ENCODE measurements around a stretch of chr15.

- PRO-cap: no peak
- RAMPAGE, long total RNA, 2 experiments: no peak in any of the 2 experiments
Measured at GRCh38 chr15:70324259-70324818, 226.6 kb upstream of the TLE3 start.

DNA sequence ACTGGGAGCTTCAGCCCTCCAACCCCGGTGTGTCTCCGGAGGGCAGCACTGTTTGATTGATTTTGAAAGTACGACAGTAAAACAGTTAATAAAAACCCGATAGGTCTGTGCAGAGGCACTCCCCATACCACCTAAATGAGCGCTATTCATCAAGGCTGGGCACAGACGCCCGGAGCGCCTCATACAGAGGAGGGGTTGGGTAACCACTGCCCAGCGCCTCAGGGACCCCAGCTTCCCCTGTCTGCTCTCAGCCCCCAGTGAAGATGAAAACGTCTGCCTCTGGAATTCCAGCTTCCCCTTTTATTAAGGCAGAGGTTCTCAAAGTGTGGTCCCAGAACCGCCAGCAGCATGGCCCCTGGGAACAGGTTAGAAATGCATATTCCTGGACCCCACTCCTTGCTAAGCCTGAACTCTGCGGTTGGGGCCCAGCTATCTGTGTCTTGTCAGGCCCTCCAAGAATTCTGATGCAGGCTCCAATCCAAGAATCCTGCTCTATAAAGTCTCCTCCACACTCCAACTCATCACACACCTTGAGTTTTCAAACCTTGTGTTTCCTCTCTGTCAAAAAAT lies 256.8 kb upstream of the TLE3 start:
- PRO-cap: unidirectional peak, minus-strand start at position 288 of the sequence
- RAMPAGE, long total RNA, 2 experiments: no peak in any of the 2 experiments

- PRO-cap: no peak
- RAMPAGE, long total RNA, 2 experiments: no peak in any of the 2 experiments
Measured at GRCh38 chr15:70486426-70487393, 276.6 kb downstream of the UACA start.

DNA sequence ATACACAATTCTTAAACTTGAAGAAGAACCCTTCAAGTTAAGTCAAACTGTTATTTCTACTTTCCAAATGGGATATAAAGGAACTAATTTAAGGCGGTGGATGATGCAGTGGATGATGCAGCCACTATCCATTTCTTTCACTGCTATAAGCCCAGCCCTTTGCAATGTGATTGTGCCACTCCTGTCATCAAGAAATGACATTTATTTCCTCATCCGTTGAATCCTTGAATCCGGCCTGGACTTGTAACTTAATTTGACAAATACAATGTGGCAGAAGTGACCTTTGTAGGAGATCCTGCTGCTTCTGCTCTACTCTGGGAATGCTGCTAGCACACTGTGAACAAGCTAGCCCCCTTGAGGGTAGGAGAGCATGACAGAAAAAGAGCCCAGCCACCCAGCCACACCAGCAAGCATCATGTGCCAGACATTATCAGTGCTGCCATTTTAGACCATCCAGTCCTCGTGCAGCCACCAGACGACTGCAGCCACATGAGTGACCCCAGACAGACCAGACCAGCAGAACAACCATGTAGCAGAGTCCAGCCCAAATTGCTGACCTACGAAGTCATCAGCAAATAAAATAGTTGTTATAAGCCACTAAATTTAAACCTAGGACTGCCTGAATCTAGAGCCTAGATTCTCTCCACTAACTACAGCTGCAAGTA lies 47.4 kb downstream of the UACA start:
- PRO-cap: no peak
- RAMPAGE, long total RNA, 2 experiments: no peak in any of the 2 experiments

GRCh38 chr15:70750117-70751059 lies 13.0 kb downstream of the UACA start:
- PRO-cap: no peak
- RAMPAGE, long total RNA, 2 experiments: no peak in any of the 2 experiments

GRCh38 chr15:70892963-70893431 lies 371 bp downstream of the LRRC49 start:
- PRO-cap: no peak
- RAMPAGE, long total RNA, 2 experiments: no peak in any of the 2 experiments

GRCh38 chr15:71096788-71097114 lies 18.5 kb upstream of the THSD4 start:
- PRO-cap: no peak
- RAMPAGE, long total RNA, 2 experiments: no peak in any of the 2 experiments

DNA sequence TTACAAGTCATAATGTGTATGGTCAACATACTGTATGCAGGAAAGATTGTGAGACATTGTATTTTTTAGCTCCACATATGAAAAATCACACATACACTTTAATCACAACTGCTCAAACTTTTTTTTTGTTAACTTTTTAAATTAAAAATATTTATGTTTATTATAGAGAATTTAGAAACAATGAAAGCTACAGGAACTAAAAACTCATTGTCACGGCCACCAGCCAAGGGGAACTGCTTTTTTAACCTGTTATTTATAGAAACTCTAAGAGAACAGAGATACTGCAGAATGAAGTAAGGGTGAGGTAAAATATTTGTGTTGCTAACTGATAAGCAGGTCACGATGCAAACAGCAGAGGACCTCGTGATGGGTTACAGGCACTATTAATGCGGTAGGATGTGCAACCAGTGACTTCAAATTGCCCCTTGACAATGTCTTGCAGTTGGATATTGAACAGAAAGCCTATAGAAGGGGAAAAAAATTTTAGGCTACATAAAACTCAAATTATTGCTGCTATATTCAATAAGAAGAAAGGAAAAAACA lies 53.1 kb downstream of the THSD4 start:
- PRO-cap: no peak
- RAMPAGE, long total RNA, 2 experiments: no peak in any of the 2 experiments

GRCh38 chr15:71174342-71175024 lies 59.2 kb downstream of the THSD4 start:
- PRO-cap: no peak
- RAMPAGE, long total RNA, 2 experiments: no peak in any of the 2 experiments

GRCh38 chr15:71202551-71203201 lies 87.4 kb downstream of the THSD4 start:
- PRO-cap: no peak
- RAMPAGE, long total RNA, 2 experiments: no peak in any of the 2 experiments

DNA sequence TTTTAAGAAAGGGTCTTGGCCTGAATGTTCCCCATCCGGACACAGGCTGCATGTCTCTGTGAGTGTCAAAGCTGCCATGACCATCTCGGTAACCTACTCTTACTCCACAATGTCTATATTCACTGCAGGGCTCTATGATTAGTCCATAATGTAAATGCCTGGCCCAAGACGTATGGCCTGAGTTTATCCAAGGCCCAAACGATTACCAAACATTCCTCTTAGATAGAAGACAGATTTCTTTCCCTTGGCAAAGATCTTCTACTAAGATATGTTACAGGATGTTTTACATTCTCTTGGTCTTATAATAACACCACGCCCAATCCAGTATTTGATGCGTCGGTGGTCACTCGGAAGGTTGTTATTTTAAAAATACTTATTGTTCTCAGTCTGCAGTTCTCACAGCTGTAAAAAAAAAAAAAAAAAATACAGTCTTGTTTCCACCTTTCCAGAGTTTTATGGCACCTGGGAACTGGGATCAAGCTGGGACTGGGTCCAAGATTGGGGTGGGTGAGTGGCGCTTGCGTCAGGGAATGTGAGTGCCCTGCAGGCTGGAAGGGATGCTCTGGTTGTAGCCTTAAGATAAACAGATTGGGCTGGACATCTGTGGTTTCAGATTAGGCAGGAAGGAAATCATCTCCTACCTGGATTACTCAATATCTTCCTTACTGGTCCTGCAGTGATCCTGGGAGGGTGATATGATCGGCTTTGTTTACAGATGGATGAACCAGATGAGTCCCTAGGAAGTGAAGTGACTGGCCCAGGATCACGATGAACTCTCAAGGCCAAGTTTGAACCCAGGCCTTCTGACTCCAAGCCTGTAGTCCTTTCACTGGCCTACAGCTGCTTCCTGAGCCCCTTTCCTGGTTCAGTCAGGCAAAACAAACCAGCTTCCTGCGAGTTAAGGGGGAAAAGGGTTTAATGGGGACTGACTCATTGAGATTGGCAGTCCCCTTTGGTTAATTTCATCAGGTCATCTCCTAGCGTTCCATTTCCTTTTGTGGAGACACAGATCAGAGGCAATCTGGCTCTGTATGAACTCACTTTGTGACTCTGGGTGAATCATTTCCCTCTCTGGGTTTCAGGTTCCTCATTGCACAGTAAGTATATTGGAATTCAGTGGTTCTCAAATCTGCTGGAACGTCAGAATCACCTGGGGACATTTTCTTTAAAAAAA lies 179.6 kb downstream of the THSD4 start:
- PRO-cap: no peak
- RAMPAGE, long total RNA, 2 experiments: no peak in any of the 2 experiments

GRCh38 chr15:71329421-71330026 lies 214.3 kb downstream of the THSD4 start:
- PRO-cap: no peak
- RAMPAGE, long total RNA, 2 experiments: no peak in any of the 2 experiments

DNA sequence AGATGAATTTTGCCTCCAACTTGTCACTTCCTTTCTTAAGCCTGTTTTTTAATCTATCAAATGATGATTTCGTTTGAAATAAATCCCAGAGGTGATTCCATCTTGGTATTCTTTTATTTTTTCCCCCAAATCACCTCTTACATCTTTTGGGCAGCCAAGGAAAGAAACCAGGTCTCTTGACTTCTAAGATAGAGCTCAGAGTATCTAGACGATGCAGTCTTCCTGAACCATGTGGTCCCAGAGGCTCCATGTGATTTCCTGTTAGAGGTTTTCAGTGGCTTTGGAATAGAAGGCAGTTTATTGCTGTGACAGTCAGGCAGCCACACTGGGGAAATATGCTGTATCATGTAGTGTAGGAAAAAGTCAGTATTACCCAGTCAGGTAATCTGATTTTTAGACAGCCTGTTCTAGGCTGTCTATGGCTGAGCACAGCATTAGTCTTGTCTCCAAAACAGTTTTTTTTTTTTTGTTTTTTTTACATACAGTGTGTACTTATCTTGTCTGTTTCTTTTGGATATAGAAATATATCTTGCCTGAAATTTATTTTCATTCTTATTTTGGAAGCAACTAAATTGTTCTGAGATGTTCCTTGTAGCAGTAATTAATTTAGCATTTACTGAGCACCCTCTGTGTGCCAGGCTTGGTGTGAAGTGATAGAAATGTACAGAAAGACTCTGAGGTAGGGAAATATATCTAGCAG lies 294.3 kb downstream of the THSD4 start:
- PRO-cap: no peak
- RAMPAGE, long total RNA, 2 experiments: no peak in any of the 2 experiments

DNA sequence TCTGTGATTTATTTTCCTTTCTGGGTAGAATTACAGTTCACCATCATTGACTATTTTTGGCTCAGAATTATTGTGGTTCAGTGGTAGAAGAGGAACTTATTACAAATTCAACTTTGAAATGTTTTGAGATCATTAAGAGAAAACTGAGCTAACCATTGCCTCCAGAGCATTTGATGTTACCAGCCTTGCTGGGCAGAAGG lies 325.1 kb upstream of the NR2E3 start:
- PRO-cap: no peak
- RAMPAGE, long total RNA, 2 experiments: no peak in any of the 2 experiments

DNA sequence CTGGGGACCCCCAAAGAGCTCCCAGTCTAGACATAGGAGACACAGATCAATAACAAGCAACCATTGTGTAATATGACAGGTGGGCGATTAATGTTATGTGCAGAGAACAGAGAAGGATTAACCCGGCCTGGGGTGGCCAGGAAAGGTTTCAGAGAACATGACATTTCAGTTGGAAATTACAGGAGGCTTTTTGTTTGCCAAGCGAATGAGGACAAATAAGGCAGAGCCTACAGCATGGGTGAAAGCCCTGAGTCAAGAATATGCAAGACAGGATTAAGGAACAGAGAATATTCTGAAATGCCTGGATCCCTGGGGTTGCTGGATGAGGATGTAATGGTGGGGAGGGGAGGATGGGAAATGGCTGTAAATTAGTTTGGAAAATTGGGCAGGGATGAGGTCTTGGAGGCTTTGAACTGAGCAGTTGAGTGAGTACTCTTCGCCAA lies 198.8 kb upstream of the NR2E3 start:
- PRO-cap: no peak
- RAMPAGE, long total RNA, 2 experiments: no peak in any of the 2 experiments

DNA sequence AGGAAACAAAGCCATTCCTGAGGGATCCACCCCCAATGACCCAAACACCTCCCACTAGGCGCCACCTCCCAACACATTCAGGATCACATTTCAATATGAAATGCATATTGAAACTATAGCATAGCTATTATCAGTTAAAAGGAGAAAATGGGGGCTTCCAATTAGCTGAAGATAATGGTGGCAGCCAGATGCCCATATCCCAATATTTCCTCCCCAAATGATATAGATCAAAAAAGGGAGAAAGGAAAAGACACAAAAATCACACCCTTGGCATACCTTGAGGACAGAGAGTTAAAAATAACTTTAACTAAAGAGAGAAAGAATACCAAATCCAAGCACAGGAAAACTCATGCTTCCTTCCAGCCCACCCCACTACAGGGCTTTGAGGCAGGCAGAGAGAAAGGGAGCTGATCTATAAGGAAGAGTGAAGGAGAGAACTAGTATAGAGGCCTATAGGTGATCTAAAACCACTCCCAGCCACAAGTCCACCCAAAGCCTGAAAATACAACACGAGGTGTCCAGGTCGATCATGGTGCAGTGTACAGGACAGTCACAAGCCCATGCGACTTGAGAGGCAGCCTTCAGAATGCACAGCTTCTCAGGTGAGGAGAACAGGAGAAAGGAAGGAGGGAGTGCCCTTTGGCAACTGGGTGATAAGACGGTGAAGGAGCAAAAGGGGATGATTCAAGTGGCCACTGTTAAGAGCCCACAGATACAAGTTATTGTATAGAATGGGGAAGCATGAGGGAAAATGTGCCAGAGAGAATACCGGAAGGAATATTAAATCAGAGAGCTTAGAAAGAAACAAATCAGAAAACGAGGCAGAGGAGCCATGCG lies 113.7 kb upstream of the NR2E3 start:
- PRO-cap: no peak
- RAMPAGE, long total RNA, 2 experiments: no peak in any of the 2 experiments

DNA sequence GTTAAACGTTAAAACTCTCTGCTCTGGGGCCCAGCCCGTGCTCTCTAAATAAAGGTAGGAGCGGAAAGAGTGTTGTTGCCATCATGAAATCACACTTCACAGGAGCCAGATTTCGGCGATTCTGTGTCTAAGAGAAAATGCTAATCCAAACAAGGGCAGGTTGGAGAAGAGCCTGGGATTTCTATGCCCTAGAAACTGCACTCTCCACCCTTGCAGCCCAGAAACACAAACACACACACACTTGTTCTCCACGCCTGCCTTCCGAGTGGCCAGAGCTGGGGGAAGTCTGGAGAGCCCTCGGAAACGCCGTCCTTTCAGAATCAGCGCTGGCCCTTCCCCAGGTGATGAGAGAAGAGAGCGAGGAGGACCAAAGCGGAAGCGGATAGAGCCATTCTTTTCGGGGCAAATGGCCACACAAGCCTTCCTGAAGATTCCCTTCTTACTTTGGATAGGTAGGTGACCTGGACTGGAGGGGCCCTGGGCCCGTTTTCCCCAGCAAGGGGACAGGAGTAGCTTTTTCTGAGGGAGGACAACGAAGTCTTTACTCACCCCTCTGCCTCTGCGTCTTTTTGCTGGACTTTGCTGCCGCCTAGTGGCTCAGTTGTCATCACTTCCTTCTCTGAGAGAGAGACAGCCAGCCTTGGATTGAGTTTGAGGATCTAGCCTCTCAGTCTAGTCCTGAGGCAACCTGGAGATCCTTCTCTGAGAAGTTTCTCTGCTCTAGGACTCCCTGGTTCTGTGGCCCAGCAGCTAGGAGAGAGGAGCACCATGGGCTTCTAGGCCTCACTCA lies 37.6 kb downstream of the SENP8 start:
- PRO-cap: no peak
- RAMPAGE, long total RNA, 2 experiments: no peak in any of the 2 experiments

GRCh38 chr15:72179861-72180572 lies 17.6 kb downstream of the GRAMD2A start:
- PRO-cap: no peak
- RAMPAGE, long total RNA, 2 experiments: no peak in any of the 2 experiments

DNA sequence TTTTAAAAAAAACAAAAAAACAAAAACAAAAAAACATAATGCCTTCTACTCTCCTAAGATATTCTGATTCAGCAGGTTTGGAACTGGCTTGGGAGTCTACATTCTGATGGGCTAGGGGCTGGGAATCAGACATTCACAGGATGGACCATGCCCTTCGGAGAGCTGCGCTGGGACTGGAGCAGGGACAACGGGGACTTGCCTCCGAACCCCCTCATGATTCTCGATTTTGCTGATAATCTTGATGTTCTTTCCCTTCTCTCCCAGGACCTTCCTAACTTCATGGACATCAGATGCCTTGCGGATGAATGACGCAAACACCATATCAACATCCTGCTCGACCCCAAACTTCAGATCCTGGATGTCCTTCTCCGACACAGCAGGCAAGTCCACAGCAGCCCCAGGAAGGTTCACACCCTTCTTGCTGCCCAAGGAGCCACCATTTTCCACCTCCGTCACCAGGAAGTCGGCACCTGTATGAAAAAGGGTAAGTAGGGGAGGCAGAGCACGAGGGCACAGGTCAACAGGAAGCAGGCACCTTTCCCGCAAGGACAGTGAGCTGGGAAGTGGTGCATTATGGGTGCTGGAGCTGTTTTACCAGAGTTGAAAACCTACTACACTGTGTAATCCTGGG lies 10.9 kb upstream of the GRAMD2A start:
- PRO-cap: no peak
- RAMPAGE, long total RNA, 2 experiments: no peak in any of the 2 experiments

DNA sequence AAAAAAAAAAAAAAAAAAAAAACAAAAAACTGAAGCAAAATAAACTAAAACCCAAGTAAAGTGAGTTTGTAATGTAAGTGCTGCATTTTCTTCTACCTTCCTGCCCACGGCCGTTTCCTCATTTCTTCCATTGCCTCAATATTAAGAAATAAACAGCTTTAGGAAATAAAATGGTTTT lies 3.3 kb downstream of the PKM start:
- PRO-cap: no peak
- RAMPAGE, long total RNA, 2 experiments: no peak in any of the 2 experiments

Measured in body of pancreas (tissue), 2 donors.